Non-pigmented ciliary epithelial cell (primary cell): ENCODE results near the gene HSCB.

DNA sequence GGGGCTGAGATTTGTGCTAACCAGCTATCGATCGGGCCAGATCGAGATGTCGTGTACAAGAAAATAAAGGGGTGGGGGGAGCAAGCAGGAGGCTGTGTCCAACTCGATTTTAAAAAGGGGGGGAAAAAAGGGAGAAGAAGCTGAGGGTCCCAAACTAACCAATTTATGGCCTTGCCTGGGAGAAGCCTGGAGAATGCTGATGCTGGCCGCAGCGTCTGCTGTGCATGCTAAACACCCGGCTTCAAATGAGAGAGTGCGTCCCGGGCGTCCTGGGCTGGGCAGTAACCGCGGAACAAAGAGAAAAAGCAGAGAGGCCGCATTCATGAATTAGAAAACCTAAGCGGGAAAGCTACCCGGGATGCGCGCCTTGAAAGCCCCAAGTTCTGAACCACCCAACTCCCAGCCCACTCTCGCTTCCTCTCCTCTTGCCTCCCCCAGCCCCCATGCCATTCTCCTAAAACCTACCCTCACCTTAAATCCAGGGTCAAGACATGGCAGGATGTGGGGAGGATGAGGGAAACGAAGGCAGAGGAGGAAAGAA is 6.5 kb downstream of the MN1 start:
- RRBS = 65% methylated on average over 6 of the region's 20 CpGs

GRCh38 chr22:27800159-27801273 is 1.0 kb downstream of the MN1 start:
- RRBS = 1% methylated on average over 52 of the region's 99 CpGs

GRCh38 chr22:27809839-27810381 is 8.4 kb upstream of the MN1 start:
- RRBS = no CpG with 5 or more reads among the region's 9 CpGs

- RRBS = no CpG with 5 or more reads among the region's 5 CpGs
Observed at GRCh38 chr22:27873343-27874234, 45.5 kb downstream of the PITPNB start.

DNA sequence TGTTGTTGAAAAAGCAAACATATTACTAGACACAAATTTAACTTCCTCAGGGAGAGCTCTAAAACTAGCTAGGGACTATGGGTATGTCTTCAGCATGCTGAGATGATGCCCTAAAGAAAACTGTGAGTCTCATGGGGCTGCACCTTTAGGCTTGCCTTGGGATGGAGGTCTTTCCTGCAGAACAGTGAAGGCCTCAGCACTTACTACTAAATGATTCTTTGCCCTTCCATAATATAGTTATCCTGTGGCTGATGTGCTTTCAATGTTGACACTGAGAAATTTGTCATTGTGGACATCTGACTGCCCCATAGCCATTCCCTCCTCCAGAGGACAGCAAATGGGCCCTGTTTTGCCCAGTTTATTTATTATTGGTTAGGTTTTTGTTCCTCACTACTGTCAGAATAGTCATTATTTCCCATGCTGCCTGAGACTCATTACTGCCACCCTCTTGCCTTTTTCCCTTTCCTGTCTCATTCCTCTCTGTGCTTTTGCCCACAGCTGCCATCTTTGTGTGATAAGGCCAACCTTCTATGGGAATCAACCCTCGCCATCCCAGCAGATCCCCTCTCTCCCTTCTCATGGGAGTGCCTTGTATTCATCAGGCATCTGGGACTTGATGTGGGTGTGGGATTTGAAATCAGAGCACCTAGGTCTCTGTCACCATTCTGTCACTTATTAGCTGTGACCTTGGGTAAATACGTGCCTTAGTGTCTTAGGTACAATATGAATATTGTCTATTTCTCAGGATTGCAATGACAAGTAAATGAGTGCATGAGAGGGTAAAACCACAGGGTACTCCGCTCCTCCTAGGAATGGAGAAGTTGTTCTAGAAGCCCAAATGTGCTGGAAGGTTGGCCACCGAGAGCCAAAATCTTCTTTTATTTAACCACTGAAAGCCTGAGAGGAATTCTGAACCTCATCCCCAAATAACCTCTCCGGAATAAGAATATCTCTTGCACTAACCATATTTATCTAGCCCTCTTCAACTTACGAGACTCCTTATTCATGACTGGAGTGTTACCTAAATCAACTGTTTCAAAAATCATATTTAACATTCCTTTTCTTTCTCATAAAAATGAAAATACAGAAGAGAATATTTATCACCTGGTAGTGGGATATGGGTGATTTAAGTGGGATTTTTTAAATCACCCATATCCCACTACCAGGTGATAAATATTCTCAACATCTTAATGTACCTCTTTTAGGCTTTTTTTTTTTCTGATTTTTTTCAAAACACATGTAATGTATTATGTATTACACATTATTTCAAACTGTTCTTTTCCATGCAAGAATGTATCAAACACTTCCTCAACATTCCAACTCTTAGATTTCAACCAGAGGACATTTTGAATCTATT is 11.4 kb downstream of the PITPNB start:
- RRBS = no CpG with 5 or more reads among the region's 6 CpGs

GRCh38 chr22:27982390-27982845 is 63.4 kb upstream of the PITPNB start:
- RRBS = 100% methylated on average over 1 of the region's 10 CpGs

DNA sequence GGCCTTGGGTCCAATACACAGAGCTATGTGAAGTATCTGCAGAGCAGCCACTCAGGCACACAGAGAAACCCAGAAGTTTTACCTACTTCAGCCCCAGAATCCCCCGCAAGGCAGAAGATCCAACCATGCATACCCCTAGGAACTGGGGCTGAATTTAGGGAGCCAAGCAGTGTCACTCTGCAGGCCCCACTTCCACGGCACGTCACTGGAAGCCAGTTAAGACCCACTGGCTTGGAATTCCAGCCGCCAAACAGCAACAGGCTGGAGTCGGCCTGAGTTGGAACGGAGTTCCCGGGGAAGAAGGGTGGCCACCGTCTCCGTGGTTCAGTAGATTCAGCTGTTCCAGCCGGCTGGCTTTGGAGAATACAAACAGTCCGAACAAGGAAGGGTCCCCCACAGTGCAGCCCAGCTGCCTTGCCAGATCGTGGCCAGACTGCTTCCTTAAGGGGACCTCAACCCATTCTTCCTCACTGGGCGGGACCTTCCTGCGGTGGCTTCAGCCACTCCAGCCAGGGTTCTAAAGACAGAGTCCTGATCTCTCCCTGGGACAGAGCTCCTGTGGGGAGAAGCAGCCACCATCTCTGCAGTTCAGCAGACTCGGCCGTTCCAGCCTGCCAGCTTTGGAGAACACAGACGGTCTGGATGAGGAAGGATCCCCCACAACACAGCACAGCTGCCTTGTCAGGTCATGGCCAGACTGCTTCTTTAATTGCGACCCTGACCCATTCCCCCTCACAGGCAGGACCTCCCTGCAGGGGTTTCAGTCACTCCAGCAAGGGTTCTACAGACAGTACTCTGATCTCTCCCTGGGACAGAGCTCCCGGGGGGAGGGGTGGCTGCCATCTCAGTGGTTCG is 173.8 kb downstream of the TTC28 start:
- RRBS = 18% methylated on average over 6 of the region's 20 CpGs

- RRBS = 2% methylated on average over 8 of the region's 34 CpGs
Observed at GRCh38 chr22:28678994-28679479, 603 bp downstream of the TTC28 start.

- RRBS = under 1% methylated on average over 7 of the region's 60 CpGs
Observed at GRCh38 chr22:28741891-28743020, at the start of gene HSCB. TSS of gene HSCB (plus strand) at chr22:28742039.

DNA sequence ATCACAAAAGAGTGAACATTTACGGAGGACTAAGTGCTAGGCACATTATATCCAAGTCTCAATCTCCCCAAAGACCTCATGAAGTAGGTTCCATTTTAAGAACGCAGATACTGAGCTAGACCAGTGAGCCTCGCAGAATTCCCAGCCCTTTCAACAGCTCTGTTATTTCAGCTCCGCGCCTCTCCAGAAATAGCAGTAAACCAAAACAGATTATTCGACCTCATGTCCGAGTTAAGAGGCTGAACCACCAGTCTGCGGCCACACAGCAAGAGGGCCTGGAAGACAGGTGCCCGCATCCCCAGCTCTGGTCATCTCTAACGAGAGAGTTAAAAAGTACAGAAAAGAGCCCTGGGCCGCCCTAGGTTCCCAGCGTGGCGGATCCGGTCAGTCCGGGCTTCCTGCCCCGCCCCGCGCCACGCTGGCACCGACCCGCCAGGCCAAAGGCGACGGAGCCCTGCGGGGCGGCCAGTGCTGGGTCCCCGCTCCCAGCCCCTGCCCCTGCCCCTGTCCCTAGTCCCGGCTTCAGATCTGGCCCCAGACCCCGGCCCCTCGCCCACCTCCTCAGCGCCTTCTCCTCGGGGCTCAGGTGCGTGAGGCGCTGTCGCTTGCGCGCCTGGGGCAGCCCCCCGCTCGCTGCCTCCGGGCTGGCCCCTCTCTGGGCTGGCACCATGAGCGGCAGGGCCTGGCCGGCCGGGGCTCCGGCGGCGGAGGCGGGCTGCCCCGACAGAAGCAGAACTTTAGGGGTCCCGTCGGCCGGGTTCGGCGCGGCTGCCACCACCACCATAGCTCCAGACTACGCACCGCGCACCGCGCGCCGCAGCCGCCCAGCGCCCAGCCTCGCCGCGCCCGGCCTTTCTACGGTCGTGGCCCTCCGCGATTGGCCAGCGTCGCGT is 27.5 kb downstream of the CCDC117 start:
- RRBS = 2% methylated on average over 34 of the region's 73 CpGs

DNA sequence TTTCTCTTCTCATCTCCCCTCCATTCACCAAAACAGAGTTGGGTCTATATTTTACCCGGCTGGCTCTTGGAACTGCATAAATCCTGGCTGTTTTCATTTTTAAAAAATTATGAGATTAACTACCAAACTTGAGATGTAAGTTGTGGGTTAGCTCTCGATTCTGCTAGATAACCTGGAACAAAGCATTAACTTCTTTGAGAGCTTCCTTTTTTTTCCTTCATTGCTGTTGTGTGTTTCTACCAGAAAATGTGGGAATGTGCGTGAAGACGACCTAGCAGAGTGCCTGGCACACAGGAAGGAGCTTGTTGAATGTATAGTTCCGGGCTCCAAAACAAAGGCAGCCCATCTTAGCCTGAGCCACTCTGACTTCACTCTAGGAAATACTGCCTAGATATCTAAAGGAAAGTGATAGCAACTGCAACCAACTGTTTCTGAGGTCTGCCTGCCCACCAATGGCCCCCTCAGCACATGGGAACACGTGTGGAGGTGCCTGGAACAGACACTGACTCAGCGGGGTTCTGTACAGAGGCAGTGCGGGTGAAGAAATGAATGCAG is 42.5 kb downstream of the CCDC117 start:
- RRBS = no CpG with 5 or more reads among the region's 8 CpGs

GRCh38 chr22:28815583-28816241 is 43.2 kb downstream of the CCDC117 start:
- RRBS = no CpG with 5 or more reads among the region's 10 CpGs

DNA sequence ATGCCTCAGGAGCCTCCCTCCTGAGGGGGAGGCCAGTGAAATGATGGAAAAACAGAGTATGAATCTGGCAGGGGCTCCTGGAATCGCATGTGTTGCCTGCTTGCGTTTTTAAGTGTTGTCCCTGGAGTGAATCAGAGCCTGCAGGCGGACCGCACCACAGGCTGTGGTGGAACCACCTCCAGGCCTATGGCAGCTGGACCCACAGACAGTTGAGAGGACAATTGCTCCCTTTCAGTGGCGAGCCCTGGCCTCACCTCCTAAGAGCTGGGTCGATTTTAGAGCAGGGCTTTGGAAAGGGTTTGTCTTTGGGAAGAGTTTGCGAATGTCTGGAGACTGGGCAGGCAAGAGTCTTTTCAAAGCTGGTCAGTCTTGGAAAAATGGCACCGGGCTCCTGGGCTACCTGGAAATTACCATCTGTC is 963 bp upstream of the C22orf31 start:
- RRBS = no CpG with 5 or more reads among the region's 8 CpGs

- RRBS = no CpG with 5 or more reads among the region's 12 CpGs
Observed at GRCh38 chr22:29096662-29097640, 24.1 kb downstream of the KREMEN1 start.

- RRBS = no CpG with 5 or more reads among the region's 8 CpGs
Observed at GRCh38 chr22:29112776-29113243, 40.0 kb downstream of the KREMEN1 start.

GRCh38 chr22:29232331-29233097 is 26.8 kb downstream of the EMID1 start:
- RRBS = 70% methylated on average over 5 of the region's 19 CpGs

DNA sequence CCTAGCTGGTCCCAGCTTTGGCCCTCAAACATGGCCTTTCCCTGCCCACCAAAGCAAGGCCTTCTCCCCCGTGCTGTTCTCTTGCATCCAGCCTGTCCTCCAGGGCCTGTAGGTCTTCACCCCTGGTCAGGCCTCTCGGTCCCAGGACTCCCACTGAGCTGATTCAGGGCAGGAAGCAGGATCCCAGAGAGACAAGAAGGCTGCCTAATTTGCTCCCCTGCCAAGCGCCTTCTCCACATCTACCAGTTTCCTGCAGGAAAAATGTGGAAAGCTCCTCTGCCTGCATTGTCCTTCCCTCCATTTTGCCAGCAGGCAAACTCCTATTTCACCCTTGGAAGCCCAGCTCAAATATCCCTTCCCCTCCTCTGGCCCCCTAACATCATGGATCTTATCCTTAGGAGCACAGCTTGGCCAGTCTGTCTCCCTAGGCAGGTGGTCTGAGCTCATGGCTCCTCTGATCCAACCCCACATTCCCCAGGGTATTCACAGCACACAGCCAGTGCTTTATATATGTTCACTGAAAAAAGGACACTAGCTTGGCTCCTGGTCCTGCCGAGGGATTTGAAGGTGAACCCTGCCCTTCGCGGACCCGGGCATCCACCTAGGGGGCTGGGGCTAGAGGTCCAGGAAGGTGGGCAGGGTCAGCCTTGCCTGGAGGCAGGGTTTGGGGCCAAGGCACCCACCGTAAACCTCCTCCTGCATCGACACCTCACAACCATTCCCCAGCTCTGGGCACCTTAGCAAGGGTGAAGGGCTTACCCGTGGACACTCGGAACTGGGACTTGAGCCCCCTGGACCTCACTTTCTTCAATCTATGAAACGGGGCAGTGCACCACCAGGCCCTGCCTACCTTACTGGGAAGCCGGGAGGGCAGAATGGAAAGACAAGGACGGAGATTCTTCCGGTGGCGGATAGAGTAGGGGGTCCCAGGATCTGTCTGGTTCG is 933 bp downstream of the RHBDD3 start:
- RRBS = no CpG with 5 or more reads among the region's 17 CpGs

DNA sequence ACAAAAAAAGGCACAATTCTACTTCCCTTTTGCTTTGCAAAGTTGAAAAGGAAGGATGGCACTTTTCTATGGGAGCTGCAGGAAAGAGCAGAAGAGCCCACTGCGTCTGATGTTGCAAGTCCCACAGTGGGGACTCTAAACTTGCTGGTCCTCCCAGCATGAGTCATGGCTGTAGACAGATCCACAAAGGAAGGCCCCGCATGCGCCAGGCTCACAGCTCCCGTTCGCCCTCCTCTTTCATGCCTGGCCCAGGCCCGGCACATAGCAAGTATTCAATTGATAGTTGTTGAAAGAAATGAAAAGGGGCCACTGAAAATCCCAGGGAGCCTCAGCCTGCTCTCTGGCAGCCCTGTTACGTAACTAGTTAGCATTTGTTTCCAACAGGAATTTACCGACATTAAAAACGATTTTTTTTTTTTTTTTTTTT is 18.9 kb downstream of the AP1B1 start:
- RRBS = no CpG with 5 or more reads among the region's 9 CpGs

DNA sequence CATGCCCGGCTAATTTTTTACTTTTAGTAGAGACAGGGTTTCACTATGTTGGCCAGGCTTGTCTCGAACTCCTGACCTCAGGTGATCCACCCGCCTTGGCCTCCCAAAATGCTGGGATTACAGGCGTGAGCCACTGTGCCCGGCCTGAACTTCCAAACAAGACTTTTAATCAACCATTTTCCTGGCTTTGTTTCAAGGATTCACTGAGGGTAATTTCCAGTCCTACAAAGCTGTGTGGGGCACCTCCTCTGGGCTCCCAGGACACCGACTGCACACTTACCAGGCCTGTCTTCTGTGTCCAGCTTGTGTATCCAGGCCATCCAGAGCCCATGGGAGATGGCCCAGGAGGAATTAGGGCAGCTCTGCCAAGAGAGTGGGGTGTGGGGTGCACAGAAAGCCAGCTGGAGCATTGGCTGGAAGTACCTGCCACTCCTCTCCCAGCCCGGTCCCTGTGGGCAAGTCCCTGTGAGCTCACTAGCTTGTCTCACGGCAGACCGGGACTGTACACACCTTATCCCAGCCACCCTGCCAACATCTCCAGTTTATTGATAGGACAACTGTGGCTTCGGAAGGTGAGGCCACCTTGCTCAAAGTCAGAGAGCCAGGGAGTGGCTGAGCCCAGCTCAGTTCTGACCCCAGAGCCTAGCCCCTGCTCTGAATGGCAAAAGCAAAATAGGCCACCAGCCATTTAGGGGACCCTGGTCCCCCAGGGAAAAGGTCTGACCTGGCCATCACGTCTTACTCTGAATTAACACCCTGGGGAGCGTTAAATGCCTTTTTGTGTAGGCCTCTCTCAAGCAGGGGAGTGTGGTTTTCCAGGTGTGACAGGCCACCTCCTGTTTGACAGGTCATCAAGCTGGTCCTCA is 14.9 kb downstream of the UQCR10 start:
- RRBS = 44% methylated on average over 1 of the region's 12 CpGs

DNA sequence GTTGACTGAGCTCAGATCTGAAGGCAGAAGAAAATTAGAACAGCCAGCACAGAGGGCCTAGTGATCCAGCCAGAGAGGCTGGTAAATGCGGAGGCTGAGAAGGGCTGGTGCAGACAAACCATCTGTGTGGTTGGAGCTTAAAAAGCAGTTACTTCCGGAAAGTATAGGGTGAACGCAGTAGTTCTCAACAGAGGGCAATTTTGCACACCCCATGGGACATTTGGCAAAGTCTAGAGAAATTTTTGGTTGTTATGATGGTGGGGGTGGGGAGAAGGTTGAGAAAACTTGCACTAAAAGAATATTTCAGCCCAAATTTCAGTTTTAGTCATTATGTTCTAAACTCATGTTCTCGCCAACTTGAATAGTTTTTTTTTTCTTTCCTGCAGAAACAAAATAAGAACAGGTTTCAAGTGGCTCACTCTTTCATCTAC is 1.5 kb upstream of the HORMAD2 start:
- RRBS = no CpG with 5 or more reads among the region's 4 CpGs